ENCODE results near the gene CCDC93.

DNA sequence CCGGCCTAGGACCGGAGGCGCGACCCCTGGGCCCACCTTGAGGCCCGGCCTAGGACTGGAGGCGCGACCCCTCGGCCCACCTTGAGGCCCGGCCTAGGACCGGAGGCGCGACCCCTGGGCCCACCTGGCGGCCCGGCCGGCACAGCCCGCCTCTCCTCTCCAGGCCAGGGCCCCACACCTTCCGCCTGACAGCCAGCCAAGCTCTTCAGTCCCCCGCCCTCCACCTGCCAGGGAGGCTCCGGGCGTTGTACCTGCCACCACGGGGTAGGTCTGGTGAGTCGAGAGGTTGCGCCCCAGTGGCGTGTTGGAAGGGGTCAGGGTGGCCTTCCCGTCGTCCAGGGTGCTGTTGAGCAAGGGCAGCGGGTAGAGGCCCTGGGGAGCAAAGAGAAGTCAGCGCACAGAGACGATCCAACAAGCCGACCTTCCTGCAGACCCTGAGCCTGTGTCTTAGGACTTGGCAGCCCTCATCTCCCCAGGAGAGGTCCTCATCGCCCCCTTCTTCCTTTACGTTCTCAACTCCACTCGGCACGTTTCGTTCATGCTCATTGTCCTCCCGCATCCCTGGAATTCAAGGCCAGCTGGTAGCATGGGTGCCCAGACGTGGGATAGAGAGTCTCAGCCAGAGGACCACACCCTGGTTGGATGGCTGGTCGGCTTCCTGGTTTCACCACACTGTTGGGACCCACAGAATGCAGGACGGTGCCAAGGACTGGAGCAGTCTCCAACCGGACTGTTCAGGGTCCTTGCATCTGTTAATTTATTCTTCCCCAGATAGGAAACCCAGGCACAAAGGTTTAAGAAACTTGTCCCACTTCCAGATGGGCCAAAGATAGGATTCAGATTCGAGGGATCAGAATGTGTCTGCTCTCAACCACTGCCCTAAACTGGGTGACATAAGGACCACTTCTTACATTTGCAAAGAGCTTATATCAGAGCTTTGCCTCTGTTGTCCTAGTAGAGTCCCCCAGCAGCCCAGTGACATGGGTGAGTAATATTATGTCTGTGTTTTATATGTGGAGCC lies 42.1 kb downstream of the PAX8 start:
- PRO-cap, 5 experiments, result no peak in any of the 5 experiments
- RAMPAGE, long total RNA, 2 experiments, result no peak in any of the 2 experiments
- RRBS, result 100% methylated on average over 2 of the region's 41 CpGs

GRCh38 chr2:113288241-113289290 lies 9.8 kb upstream of the PAX8 start:
- PRO-cap, 5 experiments, result peak in 5 of 5 experiments; most common plus-strand start chr2:113288958 (in 3); most common minus-strand start chr2:113288743 (in 2)
- RAMPAGE, long total RNA, 2 experiments, result no peak in any of the 2 experiments
- RRBS, result no CpG with 5 or more reads among the region's 7 CpGs

DNA sequence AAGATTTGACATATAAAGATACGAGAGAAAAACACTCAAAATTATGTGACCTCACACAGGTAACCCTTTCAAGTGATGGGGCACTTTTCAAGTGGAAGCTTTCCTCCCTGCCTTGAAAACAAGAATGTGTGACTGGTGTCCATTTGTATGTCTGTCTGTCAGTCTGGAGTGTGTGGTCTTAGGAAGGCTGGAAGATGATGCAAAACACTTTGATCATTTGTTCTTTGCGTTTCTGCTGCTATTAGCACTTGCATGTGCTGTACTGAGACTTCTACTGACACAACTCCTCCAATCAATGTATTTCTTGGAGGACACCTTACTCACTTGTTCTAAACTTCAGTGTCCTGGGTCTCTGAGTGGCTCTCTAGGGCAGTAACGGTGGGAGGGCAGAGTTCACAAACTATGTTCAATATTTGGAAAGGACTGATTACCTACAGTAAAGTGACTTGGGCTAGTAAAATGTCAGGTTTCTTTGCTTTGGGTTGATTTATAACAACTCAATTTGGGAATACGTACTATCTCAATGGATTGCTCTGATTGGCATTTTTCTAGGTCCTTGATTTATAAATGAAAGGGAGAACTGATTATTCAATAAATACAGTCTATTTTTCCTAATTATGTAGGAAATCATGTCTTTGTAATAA lies 49.3 kb upstream of the PAX8 start:
- PRO-cap, 5 experiments, result peak in 1 of 5 experiments; most common plus-strand start position 439 of the sequence (in 1); most common minus-strand start position 377 of the sequence (in 1)
- RAMPAGE, long total RNA, 2 experiments, result no peak in any of the 2 experiments
- RRBS, result no CpG with 5 or more reads among the region's 4 CpGs

GRCh38 chr2:113542545-113542853 lies 44.0 kb downstream of the FOXD4L1 start:
- PRO-cap, 5 experiments, result no peak in any of the 5 experiments
- RAMPAGE, long total RNA, 2 experiments, result no peak in any of the 2 experiments
- RRBS, result no CpG with 5 or more reads among the region's 7 CpGs

- PRO-cap, 5 experiments, result no peak in any of the 5 experiments
- RAMPAGE, long total RNA, 2 experiments, result no peak in any of the 2 experiments
- RRBS, result no CpG with 5 or more reads among the region's 21 CpGs
Measured at GRCh38 chr2:113591452-113592312, 35.4 kb upstream of the RABL2A start.

GRCh38 chr2:113603247-113604665 lies 23.3 kb upstream of the RABL2A start:
- PRO-cap, 5 experiments, result peak in 5 of 5 experiments; most common plus-strand start chr2:113603928 (in 5); most common minus-strand start chr2:113603591 (in 3)
- RAMPAGE, long total RNA, 2 experiments, result no peak in any of the 2 experiments
- RRBS, result 9% methylated on average over 11 of the region's 107 CpGs

DNA sequence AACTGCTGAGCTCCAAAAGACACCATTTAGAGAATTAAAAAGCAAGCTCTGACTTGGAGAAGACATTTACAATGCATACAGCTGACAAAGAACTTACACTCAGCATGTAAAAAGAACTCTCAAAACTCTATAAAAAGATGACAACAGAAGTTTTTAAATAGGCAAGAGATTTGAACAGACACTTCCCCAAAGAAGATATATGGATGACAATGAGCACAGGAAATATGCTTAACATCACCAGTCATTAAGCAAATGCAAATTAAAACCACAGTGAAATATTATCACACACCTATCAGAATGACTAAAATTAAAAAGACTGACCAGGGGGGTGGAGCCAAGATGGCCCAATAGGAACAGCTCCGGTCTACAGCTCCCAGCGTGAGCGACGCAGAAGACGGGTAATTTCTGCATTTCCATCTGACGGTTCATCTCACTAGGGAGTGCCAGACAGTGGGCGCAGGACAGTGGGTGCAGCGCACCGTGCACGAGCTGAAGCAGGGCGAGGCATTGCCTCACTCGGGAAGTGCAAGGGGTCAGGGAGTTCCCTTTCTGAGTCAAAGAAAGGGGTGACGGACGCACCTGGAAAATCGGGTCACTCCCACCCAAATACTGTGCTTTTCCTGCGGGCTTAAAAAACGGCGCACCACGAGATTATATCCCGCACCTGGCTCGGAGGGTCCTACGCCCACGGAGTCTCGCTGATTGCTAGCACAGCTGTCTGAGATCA lies 28.9 kb downstream of the RABL2A start:
- PRO-cap, 5 experiments, result no peak in any of the 5 experiments
- RAMPAGE, long total RNA, 2 experiments, result no peak in any of the 2 experiments
- RRBS, result no CpG with 5 or more reads among the region's 24 CpGs

- PRO-cap, 5 experiments, result peak in 1 of 5 experiments; most common minus-strand start chr2:113881886 (in 1)
- RAMPAGE, long total RNA, 2 experiments, result no peak in any of the 2 experiments
- RRBS, result no CpG with 5 or more reads among the region's 4 CpGs
Measured at GRCh38 chr2:113881707-113882031, 8.2 kb upstream of the ACTR3 start.

DNA sequence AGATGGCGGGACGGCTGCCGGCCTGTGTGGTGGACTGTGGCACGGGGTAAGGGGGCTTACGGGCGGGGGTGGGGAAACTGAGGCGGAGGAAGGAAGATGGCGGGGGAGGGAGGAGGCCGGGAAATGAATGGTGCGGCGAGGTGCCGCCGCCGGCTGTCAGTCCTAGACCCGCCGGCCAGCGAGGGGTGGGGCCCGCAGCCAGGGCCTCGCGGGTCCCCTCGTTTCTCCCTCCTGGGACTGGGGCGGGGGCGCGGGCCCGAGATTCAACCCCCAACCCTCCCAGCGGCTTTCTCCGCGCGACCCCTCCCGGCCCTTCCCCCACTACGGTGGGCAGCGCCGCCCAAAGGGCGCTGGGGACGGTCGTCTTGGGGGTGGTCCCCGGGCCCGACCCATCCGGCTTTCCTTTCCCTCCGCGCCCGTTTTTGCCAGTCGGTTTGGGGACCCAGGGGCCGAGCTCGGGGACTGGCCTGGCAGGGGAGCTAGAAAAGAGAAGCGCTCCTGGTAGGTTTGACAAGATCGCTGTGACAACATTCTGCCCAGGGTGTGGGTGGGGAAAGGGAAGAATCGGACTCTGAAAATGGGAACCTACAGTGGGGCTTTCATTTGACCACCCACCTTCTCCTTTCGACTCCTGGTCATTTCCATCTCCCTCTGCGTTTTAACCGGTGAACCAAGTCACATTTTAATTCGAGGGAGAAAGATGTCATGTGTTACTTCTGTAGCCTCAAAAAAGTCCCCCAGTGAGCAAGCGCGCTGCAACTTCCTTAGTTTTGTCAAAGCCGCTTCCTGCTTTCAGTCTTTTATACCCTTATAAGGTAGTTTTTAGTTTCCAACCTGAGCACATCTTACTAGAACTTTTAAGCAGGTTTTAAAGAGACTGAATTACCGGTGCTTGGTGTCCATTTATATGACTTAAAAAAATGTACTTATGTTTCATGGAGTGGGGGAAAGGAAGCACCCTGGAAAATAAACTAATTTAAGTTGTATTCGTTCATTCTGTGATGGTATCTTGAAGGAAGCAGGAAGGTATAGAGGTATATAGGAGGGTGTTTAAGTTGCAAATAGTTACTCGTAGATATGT lies 729 bp downstream of the ACTR3 start:
- PRO-cap, 5 experiments, result peak in 5 of 5 experiments; most common plus-strand start position 510 of the sequence (in 2); most common minus-strand start position 633 of the sequence (in 4)
- RAMPAGE, long total RNA, 2 experiments, result no peak in any of the 2 experiments
- RRBS, result 3% methylated on average over 10 of the region's 58 CpGs

DNA sequence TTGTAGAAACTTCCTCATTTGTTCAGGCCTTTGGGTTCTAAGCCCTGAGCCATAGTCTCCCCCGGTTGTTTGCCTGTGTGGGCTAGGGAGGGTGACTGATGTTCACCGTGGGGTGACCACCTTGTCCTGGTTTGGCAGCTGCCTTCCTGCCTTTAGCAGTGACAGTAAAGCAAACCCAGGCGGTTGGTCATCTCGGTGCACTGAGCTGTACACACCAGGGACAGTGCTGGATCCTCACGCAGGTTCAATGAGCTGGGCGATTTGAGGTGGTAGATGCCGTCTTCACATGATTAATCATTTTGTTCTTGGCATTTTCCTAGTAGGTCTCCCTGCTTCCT lies 88.4 kb downstream of the ACTR3 start:
- PRO-cap, 5 experiments, result no peak in any of the 5 experiments
- RAMPAGE, long total RNA, 2 experiments, result no peak in any of the 2 experiments
- RRBS, result no CpG with 5 or more reads among the region's 7 CpGs

GRCh38 chr2:117815567-117815673 lies 929 bp downstream of the DDX18 start:
- PRO-cap, 5 experiments, result no peak in any of the 5 experiments
- RAMPAGE, long total RNA, 2 experiments, result no peak in any of the 2 experiments

DNA sequence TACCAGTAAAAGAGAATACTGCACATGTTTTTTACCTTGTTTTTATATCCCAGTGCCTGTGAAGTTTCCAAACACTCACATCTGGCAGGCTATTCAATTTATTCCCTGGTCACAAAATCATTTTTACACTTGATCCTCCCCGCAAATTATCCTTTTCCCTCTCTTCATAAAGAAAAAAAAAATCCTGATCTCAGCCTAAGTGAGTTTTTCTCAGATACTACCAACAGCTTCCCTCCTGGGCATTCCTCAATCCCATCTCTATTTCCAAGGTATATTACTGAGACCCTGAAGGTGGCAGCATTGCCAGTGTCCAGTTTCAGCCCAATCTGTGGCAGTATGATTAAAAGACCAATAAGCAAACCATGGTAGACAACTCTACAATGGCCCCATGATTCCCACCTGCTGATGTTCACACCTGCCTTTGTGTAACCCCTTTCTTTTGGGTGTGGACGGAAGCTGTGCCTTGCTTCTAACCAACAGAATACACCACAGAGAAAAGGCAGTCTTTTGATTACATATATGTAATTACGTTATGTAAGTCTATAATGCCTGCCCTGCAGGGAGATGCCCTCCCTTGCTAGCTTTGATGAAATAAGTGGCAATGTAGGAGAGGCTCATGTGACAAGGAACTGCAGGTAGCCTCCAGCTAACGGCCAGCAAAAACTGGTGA lies 45.1 kb downstream of the CCDC93 start:
- PRO-cap, 5 experiments, result no peak in any of the 5 experiments
- RAMPAGE, long total RNA, 2 experiments, result no peak in any of the 2 experiments
- RRBS, result no CpG with 5 or more reads among the region's 4 CpGs

- PRO-cap, 5 experiments, result no peak in any of the 5 experiments
- RAMPAGE, long total RNA, 2 experiments, result no peak in any of the 2 experiments
- RRBS, result no CpG with 5 or more reads among the region's 4 CpGs
Measured at GRCh38 chr2:117981419-117981980, 32.4 kb downstream of the CCDC93 start.

- PRO-cap, 5 experiments, result peak in 5 of 5 experiments; most common plus-strand start chr2:118014217 (in 4); most common minus-strand start chr2:118014143 (in 3)
- RAMPAGE, long total RNA, 2 experiments, result start-site peak on the plus strand in 1 of 2 experiments, at chr2:118014184-118014221 at its widest, 98 reads per replicate
- RRBS, result under 1% methylated on average over 17 of the region's 63 CpGs
Measured at GRCh38 chr2:118013725-118014346, at the start of gene CCDC93. Gene CCDC93, minus strand, starts transcription at chr2:118014070.

- PRO-cap, 5 experiments, result no peak in any of the 5 experiments
- RAMPAGE, long total RNA, 2 experiments, result no peak in any of the 2 experiments
- RRBS, result no CpG with 5 or more reads among the region's 13 CpGs
Measured at GRCh38 chr2:118224955-118225326, 136.7 kb downstream of the INSIG2 start.

- PRO-cap, 5 experiments, result no peak in any of the 5 experiments
- RAMPAGE, long total RNA, 2 experiments, result no peak in any of the 2 experiments
- RRBS, result no CpG with 5 or more reads among the region's 24 CpGs
Measured at GRCh38 chr2:118836027-118836331, 11.5 kb downstream of the EN1 start.

DNA sequence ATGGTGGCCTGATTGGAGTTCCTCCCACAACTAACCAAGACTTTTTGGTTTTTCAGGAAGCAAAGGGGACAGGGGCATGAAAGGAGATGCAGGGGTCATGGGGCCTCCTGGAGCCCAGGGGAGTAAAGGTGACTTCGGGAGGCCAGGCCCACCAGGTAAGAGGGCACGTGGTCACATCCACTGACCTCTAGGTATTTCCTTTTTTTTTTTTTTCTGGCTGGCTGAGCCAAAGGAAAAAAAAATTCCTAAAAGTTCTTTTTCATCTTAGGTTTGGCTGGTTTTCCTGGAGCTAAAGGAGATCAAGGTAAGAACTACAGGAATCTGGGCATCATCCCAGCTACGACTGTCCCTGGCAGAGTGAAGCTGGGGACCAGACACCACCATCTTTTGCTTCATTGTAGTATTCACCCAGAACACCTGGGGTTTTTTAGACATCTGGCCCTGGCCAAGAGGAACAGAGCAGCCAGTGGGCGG lies 39.4 kb downstream of the MARCO start:
- PRO-cap, 5 experiments, result no peak in any of the 5 experiments
- RAMPAGE, long total RNA, 2 experiments, result no peak in any of the 2 experiments
- RRBS, result no CpG with 5 or more reads among the region's 4 CpGs

DNA sequence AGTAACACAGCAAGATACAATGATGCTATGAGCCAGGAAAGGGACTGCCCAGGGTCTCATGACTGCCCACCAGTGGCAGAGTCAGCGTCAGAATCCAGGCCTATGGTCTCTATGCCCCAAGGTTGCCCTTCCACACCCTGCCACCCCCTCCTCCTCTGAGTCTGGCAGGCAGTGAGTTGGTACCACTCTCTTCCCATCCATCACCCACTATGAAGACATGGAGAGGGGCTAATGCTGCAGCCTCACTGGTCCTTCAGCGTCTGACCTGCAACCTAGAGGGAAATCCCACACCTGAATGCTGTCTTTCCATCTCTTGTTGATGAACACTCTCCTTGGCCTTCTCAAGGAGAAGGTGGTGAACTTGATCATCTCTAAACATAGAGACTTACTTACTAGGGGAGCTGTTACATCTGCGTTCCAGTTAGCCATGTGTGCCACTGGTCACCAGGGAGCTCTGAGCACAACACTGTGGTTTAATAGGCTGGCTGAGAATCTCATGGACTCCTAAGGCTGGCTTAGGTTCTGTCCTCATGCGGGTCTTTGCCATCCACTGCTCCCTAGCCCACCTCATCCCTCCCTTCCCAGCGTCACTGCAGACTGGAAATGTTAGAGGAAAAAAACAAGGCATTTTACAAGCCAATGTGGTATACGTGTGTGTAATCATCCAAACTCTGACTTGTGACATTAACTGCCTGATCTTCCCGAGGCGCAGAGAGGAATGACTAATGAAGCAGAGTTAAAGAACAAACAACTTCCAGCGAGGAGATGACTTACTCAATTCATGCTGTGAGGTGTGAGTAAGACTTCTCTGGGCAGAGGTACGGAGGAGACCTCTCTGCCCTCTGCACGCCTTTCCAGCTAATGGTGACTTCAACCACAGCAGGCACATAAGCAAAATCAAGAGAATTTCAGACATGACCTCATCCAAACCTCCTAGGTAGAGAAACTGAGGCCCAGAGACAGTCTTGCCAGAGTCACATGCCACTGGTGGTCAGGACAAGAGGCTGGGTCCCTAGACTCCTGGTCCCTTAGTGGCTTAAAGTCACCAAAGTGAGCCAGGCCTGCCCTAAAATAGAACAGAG lies 28.9 kb downstream of the STEAP3 start:
- PRO-cap, 5 experiments, result no peak in any of the 5 experiments
- RAMPAGE, long total RNA, 2 experiments, result no peak in any of the 2 experiments
- RRBS, result no CpG with 5 or more reads among the region's 11 CpGs

DNA sequence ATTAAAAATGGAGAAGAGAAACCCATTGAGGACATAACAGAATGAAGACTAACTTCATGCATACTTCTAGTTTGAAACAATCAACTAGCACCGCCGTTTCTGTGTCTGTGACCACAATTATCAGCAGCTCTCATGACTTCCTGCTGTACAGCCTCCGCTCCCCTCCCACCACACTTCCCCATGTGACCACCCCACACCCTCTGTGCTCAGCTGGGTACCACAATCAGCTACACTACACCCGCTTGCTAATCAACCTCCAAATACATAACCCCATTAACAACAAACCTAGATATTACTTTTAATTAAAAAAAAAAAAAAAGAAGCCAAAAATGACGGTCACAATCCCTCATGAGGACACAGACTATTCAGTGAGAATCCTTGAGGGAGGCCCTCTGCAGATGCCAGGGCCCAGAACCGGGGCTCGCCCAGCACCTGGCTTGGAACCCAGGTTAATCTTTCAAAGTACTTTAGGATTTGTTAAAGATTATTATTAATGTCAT lies 27.3 kb downstream of the C2orf76 start:
- PRO-cap, 5 experiments, result no peak in any of the 5 experiments
- RAMPAGE, long total RNA, 2 experiments, result no peak in any of the 2 experiments
- RRBS, result no CpG with 5 or more reads among the region's 7 CpGs

- PRO-cap, 5 experiments, result no peak in any of the 5 experiments
- RAMPAGE, long total RNA, 2 experiments, result no peak in any of the 2 experiments
- RRBS, result no CpG with 5 or more reads among the region's 8 CpGs
Measured at GRCh38 chr2:119349327-119349839, 17.3 kb downstream of the C2orf76 start.